OVCAR3 (cell line): Measurements from ENCODE around the gene NUBP1.

- RRBS, result no CpG with 5 or more reads among the region's 3 CpGs
Measured at GRCh38 chr16:8089582-8090291, 500.6 kb downstream of the TMEM114 start.

DNA sequence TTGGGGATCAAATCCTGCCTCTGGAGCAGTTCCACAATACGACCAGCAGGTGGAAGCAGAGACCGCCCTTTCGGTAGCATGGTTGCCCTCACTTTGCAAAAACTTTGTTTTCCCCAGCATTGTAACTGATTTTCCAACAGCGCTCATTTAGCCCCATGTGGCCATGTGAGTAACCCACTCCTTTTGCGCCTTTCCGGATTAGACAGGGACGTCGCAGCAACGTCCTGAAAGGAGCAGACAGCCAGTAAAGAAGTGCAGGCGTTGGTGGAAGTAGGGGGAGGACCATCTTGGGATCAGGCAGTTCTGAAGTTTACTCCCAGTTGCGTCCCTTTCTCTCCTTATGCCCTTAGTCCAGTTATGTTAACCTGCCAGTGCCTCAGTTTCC lies 22.5 kb downstream of the TMEM114 start:
- RRBS, result no CpG with 5 or more reads among the region's 11 CpGs

DNA sequence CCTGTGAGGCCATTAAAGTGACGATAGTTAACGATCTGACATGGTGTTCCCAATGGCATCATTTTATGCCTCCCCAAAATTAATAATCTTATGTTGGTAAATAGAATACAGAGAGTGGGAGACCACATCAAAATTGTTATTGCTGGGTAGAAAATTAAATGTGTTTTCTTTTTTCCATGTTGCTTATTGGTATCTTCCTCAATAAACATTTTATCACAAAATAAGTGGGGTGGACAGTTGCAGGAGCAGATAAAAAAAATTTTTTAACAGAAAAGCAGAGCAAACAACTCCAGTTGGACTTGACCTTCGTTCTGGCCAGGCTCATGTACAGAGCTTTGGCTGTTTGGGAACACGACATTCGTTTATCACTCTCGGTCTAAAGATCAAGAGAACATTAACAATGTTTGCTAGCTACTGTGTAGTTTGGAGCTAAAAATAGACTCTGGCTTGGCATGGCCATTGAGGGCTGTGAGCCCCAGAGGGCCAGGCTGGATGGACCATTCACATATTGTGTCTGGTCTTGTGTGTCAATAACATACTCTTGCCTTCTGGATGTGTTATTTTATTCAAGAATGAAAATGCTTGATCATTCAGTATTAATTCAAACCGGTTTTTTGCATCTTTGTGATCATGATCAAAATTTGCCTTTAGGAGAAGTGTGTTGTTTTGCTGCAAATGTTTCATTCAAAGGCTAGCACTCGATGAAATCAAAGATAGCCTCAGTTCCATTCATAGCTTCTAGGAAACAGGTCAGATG lies 56.6 kb downstream of the TMEM186 start:
- RRBS, result no CpG with 5 or more reads among the region's 8 CpGs

- RRBS, result no CpG with 5 or more reads among the region's 6 CpGs
Measured at GRCh38 chr16:8801654-8802283, 4.1 kb downstream of the PMM2 start.

GRCh38 chr16:8836045-8836628 lies 32.7 kb downstream of the CARHSP1 start:
- RRBS, result no CpG with 5 or more reads among the region's 17 CpGs

GRCh38 chr16:8849064-8849715 lies 19.6 kb downstream of the CARHSP1 start:
- RRBS, result no CpG with 5 or more reads among the region's 19 CpGs

GRCh38 chr16:8892974-8894318 lies 11.3 kb downstream of the LITAFD start:
- RRBS, result no CpG with 5 or more reads among the region's 30 CpGs

DNA sequence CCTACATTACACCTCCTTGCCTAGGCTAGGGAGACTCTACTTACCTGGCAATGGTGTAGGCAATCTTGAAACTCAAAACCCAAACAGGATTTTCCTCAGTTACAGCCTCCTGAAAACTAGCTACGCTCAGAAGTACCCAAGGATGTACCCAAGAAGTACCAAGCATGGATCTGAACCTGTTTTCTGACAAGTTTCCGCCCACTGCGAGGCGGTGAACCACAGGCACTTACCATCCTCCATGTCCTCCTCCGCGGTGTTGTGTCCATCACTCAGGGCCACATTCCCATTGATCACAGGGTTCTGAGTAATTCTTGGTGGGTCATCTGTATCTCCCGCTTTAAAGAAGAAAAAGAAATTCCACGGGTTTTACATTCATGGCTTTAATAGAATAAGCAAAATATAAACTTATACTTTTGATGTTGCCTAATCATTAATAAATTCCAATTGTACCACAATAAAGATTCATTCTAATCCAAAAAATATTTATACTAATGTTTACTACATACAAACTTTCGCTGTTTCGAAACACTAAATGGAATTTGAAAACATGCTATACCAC lies 33.6 kb downstream of the USP7 start:
- RRBS, result no CpG with 5 or more reads among the region's 10 CpGs

DNA sequence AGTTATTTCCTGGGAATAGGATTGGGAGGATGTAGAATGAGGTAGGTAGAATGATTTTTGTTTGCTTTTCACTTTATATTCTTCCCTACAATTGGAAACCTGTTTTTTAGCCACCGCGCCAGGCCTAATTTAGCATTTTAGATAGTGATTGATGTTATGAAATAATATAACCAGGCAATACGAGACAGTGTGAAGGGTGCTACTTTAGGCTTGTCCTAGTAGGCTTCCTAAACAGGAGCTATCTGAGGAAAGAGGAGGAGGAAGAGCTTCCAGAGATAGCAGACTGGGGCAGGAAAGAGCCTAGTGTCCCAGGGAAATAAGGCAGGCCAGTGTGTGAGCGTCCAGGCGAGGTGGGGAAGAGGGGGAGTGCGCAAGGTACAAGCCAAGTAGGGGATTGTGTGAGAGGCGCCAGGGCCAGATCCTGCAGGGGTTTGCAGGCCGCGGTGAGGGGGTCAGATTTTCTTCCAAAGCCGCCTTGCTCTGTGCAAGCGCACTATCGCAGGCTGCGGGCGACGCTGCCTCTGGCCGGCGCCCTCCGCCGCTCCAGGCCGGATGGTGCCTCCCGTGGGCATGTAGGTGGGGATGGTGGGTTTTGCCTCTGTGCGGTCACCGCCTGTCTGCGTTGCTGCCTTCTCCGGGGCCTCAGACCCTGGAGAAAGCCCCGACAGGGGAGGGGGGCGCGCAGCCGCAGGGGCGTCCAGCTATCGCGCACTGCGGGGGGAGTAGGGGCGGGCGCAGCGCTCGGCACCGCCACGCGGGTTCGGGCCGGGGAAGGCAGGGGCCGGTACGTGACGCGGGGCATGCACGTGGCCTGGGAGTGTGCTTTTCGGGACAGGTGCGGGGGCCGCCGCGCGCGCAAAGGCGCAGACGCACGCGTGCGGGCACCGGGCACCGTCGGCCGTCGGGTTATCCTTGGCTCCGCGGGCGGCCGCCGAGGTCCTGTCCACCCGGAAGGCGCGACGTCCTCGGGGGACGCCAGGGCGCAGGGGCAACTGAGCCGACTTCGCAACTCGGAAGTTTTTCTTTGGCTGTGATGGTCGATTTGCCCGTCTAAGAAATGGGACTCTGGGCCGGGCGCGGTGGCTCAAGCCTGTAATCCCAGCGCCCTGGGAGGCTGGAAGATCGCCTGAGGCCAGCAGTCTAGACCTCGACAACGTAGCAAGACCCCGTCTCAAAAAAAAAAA lies 1.3 kb upstream of the HAPSTR1 start:
- RRBS, result 14% methylated on average over 39 of the region's 89 CpGs

DNA sequence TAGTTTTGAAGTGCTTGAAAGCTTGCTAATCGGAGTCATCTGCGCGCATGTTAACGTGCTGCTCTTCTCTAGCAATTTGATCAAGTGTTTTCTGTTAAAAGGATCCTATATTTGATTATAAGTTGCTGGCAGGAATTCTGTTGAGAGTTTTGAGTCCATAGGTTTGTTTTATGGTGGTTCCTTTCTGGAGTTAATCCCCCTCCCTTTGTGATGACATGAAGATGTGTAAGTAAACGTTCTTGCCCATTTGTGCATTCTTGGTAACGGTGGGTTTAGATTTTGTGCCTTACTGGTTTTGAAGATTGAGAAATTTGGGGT lies 2.0 kb downstream of the HAPSTR1 start:
- RRBS, result no CpG with 5 or more reads among the region's 6 CpGs

GRCh38 chr16:9123302-9124485 lies 32.2 kb downstream of the HAPSTR1 start:
- RRBS, result no CpG with 5 or more reads among the region's 15 CpGs

DNA sequence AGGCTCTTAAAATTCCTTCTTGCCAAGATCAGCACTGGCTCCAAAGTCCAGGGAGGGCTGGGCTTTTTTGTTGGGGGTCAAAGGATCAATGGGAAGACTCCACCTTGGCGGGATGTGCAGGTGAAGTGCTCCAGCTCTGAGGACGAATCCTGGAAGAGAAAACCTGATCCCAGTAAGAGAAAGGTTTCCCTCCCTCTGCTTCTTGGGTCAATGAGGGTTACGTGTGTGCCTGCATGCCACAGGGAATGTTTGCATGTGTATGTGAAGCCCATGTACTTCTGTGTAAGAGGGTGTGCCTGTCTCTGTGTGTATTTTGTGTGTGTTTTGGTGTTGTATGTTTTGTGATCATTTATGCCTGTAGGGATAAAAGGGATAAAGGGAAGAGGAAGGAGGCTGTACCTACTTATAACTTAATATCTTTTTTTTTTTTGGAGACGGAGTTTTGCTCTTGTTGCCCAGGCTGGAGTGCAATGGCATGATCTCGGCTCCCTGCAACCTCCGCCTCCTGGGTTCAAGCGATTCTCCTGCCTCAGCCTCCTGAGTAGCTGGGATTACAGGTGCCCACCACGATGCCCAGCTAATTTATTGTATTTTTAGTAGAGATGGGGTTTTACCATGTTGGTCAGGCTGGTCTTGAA lies 195.8 kb downstream of the HAPSTR1 start:
- RRBS, result no CpG with 5 or more reads among the region's 8 CpGs

DNA sequence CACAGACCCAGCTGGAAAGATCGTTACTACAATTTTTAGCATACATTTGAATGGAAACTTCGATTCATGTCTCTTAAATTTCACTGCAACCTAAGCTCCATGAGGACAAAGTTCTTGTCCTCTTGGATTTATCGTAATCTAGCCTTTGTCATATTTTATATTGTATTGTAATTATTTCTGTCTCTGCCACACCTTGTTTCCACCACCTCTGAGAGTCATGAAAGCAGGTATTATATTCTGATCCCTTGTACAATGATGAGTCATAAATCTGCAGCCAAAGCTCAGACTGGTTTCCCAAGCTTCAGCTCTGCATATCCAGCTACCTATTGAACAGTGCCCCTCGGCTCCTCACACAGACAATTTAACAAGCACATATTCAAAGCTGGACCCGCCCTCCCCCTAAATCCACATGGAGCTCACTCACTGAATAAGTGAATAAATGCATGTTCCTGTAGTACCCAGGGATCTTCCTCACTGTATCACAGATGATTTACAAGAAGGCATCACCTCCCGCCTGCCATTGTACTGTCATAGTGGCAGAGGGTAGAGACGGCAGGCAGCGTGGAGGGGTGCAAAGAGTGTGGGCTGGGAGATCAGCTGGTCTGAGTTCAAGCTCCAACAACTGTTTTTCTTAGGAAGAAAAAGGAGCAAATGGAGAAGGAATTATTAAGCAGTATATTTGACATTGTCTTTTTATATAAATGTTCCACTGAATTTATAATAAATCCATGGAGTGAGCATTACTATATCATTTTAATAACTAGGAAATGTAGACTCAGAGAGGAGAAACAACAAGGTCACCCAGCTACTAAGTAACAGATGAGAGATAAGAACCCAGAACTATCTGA lies 516.3 kb downstream of the GRIN2A start:
- RRBS, result no CpG with 5 or more reads among the region's 8 CpGs

DNA sequence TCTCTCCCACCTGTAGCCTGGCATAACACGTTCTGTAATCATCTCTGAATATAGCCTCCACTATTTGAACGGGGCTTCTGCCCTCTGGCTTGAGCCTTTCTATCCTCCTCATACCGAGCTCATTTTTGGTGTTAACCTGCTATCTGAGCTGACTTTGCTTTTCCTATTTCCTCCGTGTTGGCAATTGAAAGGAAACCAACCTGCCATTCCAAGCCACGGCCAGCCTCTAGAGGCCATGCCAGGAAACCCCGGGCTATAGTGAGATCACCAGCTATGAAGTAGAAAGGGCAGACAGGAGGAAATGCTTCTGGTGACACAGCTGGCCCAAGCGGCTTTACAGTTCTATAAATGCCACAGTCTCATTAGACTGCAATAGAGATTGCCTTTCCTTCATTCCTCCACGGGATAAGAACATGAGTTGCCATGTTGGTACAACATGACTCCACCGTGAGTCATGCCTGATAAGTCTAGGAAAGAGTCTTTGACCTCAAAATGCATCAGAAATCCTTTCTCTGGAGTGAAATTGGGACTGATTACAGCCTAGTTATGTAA lies 385.0 kb downstream of the GRIN2A start:
- RRBS, result no CpG with 5 or more reads among the region's 9 CpGs

DNA sequence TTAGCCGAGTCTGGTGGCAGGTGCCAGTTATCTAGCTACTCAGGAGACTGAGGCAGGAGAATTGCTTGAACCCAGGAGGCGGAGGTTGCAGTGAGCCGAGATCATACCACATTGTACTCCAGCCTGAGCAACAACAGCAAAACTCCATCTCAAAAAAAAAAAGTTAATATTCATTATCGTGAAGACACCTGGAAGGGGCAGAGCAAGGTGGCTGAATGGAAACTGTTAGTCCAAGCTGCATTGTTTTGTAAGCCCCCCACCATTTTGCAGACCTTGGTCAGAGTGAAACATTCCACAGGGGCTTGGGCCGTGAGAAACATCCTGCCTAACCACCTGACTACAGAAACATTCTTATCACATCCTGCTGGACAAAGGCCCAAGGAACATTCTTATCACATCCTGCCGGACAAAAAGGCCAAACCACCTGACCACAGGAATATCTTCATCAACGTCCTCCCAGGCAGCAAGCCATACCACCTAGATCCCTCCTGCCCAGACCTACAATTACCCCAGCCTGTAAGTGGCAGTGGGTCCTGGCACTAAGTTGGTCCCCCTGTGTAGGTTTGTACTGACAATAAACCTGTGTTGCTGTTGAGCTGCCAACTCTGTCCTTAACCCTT lies 19.5 kb downstream of the ATF7IP2 start:
- RRBS, result no CpG with 5 or more reads among the region's 7 CpGs

GRCh38 chr16:10576420-10577062 lies 3.9 kb downstream of the EMP2 start:
- RRBS, result 100% methylated on average over 2 of the region's 13 CpGs

- RRBS, result 13% methylated on average over 4 of the region's 64 CpGs
Measured at GRCh38 chr16:10743484-10744446, at the start of gene NUBP1. TSS of gene NUBP1 (plus strand) at chr16:10743842.

DNA sequence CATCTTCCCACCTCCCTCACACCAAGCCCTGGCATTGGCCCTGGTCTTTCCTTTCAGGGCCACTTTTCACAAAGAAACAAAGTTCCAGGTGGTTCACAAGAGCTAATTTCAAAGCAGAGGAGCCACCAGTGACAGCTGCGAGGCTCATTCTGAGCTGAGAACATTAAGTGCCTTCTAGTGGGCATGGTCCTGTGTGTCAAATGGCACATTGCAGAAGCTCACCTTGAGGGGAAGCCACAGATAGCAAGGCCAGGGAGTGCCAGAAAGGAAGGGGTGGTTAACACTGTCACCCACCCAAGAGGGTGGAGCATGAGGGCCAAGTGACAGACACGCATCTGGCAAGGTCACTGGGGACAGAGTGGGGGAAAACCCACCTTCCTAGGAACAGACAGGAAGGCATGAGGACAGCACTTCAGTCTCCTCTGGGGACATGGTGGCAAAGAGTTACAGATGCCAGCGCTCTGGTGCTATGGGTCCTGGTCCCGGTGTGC lies 22.1 kb downstream of the NUBP1 start:
- RRBS, result no CpG with 5 or more reads among the region's 4 CpGs

DNA sequence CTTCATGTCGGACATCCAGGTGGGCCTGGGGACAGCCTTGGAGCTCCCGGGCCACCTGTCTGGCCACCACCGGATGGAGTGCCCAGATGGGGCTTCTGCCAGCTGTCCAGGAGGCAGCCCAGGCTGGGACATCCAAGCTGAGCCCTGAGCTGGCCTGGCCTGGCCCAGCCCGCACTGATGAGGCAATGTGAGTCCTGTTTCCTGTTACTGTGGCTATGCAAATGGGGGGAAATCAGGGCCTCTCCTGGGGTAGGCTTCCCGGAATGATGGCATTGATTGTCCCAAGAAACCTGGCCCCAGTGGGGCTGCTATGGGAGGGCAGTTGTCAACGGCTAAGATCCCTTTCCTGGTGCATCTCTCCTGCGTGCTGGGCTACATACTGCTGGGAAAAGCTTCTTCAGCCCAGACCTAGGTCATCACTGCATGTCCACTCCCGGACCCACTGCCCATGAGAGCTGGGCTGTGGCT lies 50.0 kb downstream of the SOCS1 start:
- RRBS, result no CpG with 5 or more reads among the region's 8 CpGs